AG09319 (cell line): ENCODE measurements around the gene AGTPBP1.

DNA sequence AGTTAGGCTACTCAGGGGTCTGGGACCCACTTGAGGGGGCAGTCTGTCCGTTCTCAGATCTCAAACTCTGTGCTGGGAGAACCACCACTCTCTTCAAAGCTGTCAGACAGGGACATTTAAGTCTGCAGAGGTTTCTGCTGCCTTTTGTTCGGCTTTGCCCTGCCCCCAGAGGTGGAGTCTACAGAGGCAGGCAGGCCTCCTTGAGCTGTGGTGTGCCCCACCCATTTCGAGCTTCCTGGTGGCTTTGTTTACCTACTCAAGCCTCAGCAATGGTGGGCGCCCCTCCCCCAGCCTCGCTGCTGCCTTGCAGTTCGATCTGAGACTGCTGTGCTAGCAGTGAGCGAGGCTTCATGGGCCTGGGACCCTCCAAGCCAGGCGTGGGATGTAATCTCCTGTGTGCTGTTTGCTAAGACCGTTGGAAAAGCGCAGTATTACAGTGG lies 133.6 kb upstream of the NTRK2 start:
- RRBS: no CpG with 5 or more reads among the region's 10 CpGs

DNA sequence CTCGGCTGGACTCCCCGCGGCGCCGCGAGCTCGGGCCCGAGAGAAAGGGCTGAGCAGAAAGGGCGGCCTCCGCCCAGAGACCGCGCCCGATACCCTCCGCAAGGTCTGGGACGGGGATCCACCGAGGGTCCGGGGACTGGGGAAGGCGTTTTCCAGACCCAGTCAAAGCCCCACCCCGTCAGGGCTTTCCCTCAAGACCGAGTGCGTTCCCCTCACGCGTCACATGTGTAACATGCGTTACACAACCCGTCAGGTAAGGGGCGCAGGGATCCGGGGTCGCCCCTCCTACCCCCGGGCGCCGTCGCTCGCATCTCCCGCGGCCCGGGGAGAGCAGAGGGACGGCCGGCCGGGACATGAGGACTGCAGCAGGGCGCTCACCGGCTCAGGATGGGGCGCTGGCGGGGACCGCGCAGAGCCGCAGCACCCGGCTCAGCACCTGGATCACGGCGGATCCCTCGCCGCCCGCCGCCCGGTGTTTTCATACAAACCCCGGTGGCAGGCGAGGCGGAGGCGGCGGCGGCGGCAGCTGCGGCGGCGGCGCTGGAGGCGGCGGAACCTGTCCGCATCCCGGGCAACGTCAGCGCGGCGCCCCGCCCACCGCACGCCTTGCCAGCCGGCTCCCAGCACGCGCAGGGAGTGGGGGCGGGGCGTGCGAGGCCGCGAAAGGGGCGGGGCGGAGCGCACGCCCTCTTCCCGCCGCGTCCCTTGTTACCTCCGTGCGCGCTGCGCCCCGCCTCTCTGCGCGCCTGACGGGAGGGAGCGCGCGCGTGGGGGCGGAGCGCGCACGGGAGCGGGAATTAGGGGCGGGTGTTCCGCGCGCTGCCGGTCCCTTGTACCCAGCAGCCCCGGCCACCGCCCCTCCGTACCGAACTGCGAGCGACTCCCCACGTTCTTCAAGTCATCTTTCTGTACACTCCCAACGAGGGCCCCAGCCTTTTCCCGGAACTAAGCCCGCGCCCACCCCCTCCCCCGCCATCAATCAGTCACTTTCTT lies at the start of gene AGTPBP1:
AGTPBP1 (minus strand) TSS at position 558 of the 993 bp plus-strand sequence.
- RRBS: under 1% methylated on average over 46 of the region's 125 CpGs

- RRBS: no CpG with 5 or more reads among the region's 21 CpGs
Observed at GRCh38 chr9:85940673-85940976, 321 bp upstream of the NAA35 start.

GRCh38 chr9:86062776-86063589 lies 36.4 kb downstream of the GOLM1 start:
- RRBS: no CpG with 5 or more reads among the region's 14 CpGs

GRCh38 chr9:86079408-86079840 lies 19.9 kb downstream of the GOLM1 start:
- RRBS: no CpG with 5 or more reads among the region's 10 CpGs

GRCh38 chr9:86507484-86507706 lies 153.2 kb upstream of the TUT7 start:
- RRBS: no CpG with 5 or more reads among the region's 1 CpG

- RRBS: no CpG with 5 or more reads among the region's 7 CpGs
Observed at GRCh38 chr9:86721696-86722452, 225.4 kb downstream of the GAS1 start.

DNA sequence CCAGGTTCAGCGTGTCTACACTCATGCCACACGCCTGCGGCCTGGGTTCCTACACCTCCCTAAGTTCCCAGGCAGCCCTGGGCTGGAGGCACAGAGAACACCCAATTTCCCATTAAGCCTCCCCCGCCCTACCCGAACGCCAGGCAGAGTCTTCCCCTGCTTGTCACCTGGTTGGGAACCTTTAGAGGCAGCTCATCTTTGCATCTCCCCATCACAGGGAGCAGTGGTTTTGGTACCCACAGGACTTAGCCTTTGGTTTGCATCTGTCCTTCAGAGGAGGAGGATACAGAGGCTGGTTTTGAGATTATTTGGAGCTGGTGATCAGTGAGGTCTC lies 196.5 kb downstream of the GAS1 start:
- RRBS: no CpG with 5 or more reads among the region's 6 CpGs

DNA sequence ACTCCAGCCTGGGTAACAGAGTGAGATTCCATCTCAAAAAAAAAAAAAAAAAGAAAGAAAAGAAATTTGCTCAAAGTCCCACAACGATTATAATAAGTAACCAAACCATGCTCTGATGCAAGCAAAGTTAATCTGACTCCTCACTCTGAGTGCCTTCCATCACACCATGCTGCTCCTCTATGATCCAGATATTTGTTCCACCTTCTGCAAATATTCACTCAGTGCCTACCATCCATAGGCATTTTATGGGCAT lies 93.3 kb upstream of the DAPK1 start:
- RRBS: no CpG with 5 or more reads among the region's 1 CpG

- RRBS: no CpG with 5 or more reads among the region's 7 CpGs
Observed at GRCh38 chr9:87499192-87499581, 1.5 kb downstream of the DAPK1 start.

GRCh38 chr9:87657154-87657688 lies 68.7 kb upstream of the CTSL start:
- RRBS: no CpG with 5 or more reads among the region's 7 CpGs

GRCh38 chr9:88090338-88090610 lies 48.0 kb downstream of the SPATA31C2 start:
- RRBS: no CpG with 5 or more reads among the region's 6 CpGs

DNA sequence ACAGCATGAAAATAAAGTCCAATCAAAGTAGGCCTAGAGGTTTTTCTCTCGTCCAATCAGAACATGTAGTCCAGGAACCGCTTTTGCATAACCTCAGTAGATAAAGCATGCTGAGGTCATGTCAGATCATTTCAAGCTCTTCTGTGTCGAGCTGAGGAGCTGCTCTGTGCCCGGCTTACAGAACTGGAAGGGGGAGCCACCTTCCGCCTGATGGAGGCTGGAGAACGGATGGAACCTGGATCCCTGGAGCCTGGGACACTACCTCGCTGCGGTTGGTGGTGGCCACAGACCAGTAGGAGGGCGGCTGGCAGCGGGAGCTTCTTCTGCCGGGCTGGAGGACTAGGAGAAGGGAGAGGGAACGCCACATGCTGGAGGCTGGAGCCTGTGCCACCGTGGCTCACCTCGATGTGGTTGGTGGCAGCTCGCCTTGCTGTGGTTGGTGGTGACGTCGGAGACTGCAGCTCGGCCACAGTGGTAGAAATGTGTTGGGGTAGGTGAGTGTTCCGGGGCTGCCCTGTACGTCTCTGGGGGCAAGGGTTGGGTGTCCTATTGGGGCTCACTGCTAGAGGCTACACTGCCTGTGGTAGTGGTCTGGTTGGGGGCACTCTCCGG lies 24.6 kb downstream of the SPATA31C2 start:
- RRBS: no CpG with 5 or more reads among the region's 21 CpGs

- RRBS: no CpG with 5 or more reads among the region's 4 CpGs
Observed at GRCh38 chr9:88646528-88646885, 111.5 kb downstream of the NXNL2 start.

DNA sequence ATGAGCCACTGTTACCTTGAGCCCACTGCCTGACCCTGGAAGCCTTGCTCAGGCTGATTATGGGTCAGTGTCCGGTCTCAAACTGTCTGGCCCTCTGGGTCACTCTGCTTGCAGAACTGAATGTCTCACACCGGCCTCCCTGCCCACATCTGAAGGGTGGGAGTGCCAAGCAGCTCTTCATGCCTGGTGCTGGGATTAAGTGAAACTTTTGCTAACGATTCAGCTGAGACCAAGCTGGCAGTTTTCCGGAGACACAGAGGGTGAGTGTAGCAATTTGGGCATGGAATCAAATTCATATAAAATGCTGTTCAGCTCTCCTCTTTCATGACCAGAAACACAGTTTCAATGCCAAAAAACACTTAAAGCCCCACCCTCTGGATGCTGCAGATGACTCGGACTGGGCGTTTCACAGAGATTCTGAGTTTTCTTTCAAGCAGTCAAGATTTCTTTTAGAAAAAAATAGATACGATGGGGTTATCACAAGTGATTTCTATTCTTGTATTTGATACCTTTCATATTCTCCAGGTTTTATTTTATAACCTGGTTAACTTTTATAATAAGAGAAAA lies 207.5 kb downstream of the NXNL2 start:
- RRBS: no CpG with 5 or more reads among the region's 7 CpGs

DNA sequence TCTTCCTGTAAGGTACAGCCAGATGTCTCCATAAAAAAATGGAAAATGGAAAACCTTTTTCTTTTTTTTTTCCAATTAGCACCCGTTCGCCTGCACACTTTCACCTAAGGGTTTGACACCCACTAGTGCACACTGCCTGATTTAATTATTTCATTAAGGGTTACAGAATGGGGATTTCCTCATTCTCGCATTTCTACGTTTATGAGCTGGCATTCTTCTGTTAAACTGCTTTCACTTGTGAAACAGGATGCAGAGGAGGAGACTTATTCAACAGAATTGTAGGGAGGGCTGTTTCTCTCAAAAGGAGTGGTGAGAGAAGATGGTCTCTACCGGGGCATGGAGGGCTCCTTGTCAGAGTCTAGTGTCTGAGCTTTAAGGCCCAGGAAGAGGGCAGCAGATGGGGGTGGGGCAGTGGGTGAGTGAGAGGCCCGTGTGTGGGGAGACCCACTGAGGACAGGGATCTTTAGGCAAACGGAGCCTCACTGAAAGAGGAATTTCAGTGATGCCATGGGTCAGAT lies 2.1 kb upstream of the S1PR3 start:
- RRBS: no CpG with 5 or more reads among the region's 7 CpGs

DNA sequence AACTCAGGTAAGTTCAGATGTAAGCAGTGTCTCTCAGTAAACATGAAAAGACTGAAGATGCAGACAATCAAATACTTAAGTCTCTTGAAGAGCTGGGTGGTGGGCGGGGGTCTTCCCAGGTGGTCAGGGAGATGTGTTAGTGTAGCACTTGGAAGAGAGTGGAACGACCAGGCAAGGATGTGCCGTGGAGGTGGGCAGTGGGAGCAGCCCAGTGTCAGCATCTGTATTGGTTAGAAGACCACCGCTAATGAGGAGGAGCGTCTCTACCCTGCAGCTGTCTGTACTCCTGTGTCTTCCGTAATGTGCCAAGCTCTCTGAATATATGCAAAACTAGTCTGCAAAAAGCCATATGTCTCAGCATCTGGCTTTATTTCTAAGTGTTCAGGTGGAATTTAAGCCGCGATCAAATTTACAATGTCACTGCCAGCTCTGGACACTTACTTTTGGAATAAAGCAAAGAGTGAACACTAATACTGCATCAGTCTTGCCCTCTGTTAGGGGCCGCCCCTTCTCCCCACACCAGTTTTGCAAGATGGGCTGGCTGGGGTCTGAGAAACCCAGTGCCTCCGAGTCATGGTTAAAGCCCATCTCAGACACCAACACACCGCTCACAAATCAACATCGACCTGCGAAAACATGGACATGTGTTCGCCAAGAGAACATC lies 4.5 kb downstream of the S1PR3 start:
- RRBS: no CpG with 5 or more reads among the region's 14 CpGs

- RRBS: no CpG with 5 or more reads among the region's 20 CpGs
Observed at GRCh38 chr9:89180235-89181004, 1.8 kb upstream of the SHC3 start.

DNA sequence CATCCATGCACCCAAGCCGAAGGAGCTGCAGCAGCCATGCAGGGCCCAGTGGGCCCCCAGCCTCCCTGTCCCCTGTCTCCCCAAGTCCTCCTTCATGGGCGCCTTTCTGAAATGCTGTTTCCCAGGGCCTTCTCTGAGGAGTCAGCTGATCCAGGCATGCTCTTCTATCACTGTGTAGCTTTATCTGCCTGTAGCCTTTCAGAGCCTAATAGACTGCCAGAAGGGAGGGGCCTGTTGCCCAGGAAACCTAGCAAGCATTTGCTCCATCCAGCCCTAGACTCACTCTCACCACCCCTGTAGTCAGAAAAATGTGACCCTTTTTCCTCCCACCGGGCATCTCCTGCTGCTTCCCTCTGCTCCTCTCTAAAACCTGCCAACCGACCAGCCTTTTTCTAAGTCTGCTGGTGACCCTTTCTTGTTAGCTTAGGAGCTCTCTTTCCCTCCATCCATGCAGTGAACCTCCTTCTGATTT lies 47.6 kb upstream of the SHC3 start:
- RRBS: no CpG with 5 or more reads among the region's 4 CpGs

DNA sequence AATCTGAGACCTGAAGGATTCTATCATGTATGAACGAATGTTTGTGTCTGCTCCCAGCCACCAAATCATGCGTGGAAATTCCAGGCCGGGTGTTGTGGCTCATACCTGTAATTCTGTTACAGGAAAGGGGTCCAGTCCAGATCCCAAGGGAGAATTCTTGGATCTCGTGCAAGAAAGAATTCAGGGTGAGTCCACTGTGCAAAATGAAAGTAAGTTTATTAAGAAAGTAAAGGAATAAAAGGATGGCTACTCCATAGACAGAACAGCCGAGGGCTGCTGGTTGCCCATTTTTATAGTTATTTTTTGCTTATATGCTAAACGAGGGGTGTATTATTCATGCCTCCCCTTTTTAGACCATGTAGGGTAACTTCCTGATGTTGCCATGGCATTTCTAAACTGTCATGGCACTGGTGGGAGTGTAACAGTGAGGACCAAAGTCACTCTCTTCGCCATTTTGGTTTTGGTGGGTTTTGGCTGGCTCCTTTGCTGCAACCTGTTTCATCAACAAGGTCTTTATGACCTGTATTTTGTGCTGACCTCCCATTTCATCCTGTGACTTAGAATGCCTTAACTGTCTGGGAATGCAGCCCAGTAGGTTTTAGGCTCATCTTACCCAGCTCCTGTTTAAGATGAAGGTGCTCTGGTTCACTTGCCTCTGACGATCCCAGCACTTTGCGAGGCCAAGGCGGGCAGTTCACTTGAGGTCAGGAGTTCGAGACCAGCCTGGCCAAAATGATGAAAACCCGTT lies 2.1 kb upstream of the CKS2 start:
- RRBS: no CpG with 5 or more reads among the region's 12 CpGs